Jejunum (tissue), 1 donor: ENCODE results near the genes NFKB1 and UBE2D3.

DNA sequence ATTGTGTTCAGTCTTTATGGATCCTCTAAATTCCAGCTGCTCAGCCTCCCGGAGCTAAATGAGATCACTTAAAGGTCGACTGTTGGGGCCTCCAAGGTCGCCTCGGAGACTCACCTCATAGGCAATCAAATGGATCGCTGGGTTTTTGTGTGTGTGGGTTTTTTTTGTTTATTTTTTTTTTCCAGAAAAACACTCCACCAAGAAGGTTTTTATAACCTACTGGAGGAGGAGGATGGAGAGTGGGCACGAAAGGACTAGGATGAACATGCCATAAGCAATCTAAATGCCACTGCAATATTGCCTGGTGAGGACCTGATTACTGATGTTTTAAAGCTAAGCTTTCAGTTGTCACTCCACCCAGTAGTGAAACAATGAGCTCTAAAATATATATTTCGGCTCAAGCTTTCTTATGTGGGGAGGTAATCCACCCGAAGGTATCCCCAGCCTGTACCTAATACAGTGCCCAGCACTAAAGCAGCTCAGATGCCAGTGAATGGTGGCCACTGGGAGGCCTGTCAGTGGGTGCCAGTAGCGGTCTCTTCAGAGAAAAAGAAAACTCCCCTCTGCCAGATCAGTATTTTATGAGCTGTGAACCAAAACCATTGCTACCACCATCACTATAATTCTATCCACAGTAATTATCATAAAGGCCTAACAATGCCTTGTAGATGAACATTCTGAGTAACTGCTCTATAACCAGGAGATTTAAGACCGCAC lies 983 bp upstream of the NFKB1 start:
- PRO-cap = unidirectional peak, plus-strand start at position 482 of the sequence

DNA sequence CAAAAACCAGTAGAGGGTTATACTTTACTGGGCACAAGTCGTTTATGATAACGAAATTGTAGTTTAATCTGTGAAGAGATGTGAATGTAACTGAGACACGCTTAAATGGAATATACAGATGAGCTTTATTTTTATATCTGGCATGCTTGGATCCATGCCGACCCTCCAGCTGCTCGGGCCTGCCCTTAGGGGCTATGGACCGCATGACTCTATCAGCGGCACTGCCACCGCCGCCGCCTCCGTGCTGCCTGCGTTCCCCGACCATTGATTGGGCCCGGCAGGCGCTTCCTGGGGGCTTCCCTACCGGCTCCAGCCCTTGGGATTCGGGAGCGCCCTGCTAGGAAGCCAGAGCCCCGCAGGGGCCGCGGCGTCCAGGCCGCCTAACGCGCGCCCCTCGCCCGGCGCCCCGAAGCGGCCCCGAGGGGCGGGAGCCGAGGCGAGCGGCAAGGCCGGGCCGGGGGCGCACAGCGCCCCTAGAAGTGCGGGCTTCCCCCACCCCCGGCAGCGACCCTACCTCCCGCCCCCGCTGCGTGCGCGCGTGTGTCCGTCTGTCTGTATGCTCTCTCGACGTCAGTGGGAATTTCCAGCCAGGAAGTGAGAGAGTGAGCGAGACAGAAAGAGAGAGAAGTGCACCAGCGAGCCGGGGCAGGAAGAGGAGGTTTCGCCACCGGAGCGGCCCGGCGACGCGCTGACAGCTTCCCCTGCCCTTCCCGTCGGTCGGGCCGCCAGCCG lies at the start of gene NFKB1:
NFKB1 (plus strand) TSS at position 625 of the 732 bp plus-strand sequence.
- PRO-cap = bidirectional peak, plus-strand start at position 648 of the sequence, minus-strand start at position 566 of the sequence

GRCh38 chr4:102630494-102630861 lies 129.3 kb downstream of the NFKB1 start:
- PRO-cap = no peak

DNA sequence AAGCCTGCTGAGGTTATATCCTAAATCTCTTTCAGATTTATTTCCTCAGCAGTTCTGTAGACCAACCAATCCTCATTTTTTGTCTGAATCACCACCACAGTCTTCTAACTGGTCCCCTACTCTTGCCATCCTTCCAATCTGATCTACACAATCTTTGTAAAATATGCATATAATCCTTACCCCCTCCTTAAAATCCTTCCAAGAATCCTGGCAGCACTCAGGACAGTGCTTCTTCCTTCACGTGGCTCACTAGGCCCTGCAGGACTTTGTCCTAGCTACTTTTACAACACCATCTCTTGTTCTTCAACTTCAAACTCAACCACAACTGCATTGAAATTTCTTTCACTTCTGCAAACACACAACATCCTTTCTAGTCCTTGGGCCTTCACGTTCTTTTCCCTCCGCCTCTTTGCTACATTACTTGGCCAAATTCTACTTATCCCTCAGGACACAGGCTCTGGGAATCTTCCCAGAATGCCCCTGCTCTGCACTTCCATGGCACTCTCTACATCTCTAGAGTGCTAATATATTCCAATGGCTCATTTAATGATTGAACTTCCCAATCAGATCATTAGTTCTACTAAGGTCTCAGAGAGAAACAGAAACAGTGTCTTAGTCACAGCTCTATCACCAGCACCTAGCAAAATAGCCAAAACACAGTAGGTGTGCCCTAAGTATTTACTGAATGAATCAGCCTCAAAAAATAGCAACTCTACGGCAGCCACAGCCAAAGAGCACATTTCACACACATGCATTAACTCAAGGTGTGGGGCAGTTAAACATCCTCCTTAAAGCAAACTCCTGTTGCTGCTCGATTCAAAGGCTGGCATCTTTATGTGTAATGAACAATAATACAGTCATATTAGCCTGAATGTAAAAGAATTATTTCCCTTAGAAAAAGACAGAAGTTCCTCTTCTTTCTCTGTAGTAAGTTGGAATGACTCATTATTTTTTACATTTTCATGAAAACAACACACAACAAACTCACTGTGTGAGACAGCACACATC lies 73.3 kb downstream of the MANBA start:
- PRO-cap = no peak

GRCh38 chr4:102734620-102735243 lies 26.0 kb downstream of the MANBA start:
- PRO-cap = no peak

DNA sequence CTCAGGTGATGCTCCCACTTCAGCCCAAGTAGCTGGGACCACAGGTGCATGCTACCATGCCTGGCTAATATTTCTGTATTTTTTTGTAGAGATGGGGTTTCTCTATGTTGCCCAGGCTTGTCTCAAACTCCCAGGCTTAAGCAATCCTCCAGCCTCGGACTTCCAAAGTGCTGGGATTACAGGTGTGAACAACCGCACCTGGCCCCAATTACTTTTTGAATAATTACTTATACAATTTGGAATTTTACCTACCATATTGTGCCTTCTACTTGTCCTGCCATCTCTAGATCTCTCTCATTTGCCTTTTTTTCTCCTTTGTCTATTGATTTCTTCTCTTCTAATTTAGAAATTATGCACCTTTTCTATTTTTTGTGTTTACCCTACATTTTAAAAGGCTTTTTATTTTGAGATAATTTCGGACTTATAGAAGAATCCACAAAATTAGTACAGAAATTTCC lies 25.1 kb upstream of the MANBA start:
- PRO-cap = no peak

- PRO-cap = bidirectional peak, plus-strand start at chr4:102827639, minus-strand start at chr4:102827522; bidirectional peak, plus-strand start at chr4:102828299, minus-strand start at chr4:102828062
Observed at GRCh38 chr4:102827376-102828216, at the start of gene UBE2D3. TSS of gene UBE2D3 (minus strand) at chr4:102827551.

GRCh38 chr4:102868567-102868934 lies 241 bp upstream of the CISD2 start:
- PRO-cap = bidirectional peak, plus-strand start at chr4:102869041, minus-strand start at chr4:102868895

DNA sequence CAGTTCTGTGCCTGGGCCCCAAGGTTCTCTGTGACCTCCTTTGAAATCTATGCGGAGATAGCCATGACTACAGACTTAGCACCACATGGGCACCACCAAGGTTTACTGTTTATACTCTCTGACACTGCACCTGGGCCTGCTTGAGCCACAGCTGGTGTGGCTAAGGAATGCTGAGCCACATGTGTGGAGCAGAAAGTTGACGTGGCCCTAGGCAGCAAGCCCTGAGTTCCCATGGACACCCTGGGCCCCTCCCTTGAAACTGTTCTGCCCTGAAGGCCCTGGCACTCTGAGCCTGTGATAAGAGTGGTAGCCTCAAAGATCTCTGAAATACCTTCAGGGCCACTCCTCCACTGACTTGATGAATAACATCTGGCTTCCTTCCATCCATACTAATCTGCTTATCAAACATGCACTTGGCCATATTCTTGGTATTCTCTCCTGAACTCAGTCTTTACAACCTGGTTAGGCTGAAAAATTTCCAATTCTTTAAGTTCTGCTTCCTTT lies 7.9 kb downstream of the SLC9B1 start:
- PRO-cap = unidirectional peak, minus-strand start at position 288 of the sequence

- PRO-cap = no peak
Observed at GRCh38 chr4:103082491-103082793, 5.9 kb upstream of the SLC9B2 start.

- PRO-cap = no peak
Observed at GRCh38 chr4:103140668-103141206, 41.1 kb upstream of the BDH2 start.

GRCh38 chr4:104728332-104728697 lies 233.6 kb upstream of the CXXC4 start:
- PRO-cap = no peak

- PRO-cap = unidirectional peak, minus-strand start at chr4:105147790
Observed at GRCh38 chr4:105147021-105148257, 763 bp downstream of the TET2 start.

DNA sequence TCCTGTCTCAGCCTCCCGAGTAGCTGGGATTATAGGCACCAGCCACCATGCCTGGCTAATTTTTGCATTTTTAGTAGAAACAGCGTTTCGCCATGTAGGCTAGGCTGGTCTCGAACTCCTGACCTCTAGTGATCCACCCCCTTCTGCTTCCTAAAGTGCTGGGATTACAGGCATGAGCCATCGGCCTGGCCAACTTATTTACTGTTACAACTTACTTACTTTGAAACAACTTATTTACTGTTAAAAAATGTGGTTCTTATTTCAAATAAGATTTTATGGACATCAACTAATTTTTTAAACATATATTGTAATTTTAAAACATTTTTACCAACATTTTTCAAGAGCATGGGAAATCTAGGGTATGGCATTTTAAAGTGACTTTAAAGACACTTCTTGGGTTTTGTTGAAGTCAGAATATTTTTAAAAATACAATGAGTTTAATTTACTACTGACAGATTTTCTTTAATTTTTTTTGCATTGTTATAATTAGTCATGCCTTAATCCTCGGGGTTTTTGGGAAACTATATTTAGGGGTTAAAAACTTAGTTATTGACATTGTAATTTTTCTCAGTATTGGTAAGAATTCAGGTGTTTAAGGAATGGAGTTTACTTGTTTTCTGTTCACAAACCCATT lies 11.2 kb downstream of the TET2 start:
- PRO-cap = no peak

- PRO-cap = no peak
Observed at GRCh38 chr4:105174220-105175074, 27.8 kb downstream of the TET2 start.

- PRO-cap = no peak
Observed at GRCh38 chr4:105443717-105444378, 30.0 kb downstream of the PPA2 start.

- PRO-cap = no peak
Observed at GRCh38 chr4:105701155-105701443, 7.4 kb downstream of the INTS12 start.

DNA sequence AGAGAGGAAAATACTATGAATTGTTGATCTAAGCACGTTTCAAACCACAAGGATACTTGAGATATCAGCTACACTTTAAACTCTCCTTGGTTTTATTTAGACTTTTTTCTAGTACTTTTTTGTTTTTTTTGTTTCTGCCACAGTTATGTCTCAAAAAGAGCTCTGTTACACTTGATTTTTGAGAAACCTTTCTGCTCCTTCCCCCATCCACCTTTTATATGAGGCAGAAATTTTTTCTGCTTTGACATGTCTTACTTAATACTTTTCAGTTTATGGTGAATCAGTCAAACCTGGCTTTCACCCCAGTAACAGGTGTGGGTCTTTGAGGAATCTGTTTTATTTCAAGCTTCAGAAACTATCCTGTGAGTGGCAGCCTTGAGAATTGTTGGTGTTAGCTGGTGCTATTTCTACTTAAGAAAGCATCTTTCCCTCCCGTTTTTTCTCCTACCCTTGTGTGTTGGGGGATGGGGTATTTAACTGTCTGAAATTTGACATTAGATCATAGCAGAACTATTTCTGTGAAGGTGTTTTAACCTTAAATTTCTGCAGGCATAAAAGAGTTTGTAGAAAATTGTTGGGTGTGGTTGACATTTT lies 2.1 kb downstream of the NPNT start:
- PRO-cap = no peak

DNA sequence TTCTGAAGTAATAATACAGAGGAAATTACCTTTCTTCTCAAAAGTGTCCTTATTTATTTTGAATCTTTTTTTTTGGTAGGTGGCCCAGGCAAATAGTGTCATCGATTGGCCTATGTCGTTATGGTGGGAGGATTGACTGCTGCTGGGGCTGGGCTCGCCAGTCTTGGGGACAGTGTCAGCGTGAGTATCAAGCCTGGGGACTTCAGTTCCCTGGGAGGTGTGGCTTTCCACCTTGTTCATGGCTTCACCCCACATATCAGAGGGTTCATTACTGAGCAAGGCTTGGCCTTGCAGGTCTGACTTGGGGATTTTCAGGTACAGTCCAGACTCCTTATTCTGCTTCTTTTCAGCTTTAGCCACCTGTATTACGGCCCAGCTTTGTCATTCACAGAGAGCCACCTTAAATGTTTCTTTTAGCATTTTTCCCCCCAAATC lies 2.6 kb downstream of the NPNT start:
- PRO-cap = unidirectional peak, minus-strand start at position 177 of the sequence

GRCh38 chr4:106287195-106287788 lies 28.7 kb downstream of the TBCK start:
- PRO-cap = no peak